NB4 (cell line): ENCODE measurements around a stretch of chr4.

DNA sequence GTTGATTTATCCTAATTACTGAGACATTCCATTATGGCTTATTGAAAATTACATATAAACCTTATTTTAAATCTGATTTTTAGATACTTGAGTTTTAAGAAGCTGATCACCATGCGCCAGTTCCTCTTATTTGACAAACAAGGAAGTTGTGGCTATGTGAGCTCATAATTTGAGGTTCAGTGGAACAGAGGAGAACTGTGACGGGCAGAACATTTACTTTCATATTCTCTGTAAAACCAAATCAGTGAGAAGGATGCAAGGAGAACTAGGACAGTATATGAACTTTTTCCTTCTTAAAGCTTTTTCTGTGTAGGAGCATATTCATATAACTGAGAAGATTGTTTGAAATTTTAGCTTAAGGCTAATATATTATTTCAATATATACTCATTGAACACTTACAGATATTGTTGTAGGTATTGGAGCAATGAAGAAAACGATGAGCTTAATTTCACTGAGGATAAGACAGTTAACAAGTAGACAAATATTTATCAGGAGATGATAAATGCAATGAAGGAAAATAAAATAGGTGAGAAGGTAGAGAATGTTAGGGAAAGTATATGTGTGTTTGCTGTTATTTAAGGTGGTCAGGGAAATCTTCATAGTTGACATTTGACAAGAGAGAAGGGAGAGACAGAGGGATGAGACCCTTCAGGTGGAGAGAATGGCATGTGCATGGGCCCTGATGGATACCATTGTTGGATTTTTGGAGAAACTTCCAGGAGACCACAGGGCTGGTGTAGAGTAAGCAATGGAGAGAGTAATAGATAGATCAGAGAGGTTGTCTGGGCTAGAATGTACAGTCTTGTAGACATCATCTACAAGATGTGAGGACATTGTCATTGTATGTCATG lies 25.5 kb downstream of the STIM2 start:
- RRBS = no CpG with 5 or more reads among the region's 3 CpGs

- RRBS = no CpG with 5 or more reads among the region's 3 CpGs
Measured at GRCh38 chr4:26992573-26993164, 132.0 kb downstream of the STIM2 start.

DNA sequence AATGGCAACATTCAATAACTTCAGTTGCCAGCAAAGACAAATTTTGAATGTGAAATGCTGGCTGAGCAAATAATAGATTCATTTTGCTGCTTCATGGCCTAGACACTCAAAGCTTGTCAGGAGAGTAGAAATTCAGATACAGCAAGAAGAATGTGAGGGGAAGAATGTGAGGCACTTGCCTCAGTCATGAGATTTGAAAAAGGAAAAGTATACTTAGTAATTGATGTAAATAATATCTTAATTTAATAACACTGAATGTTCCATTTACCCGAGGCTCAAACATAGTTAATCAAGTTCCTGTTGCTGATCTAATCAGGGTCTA lies 308.9 kb upstream of the PCDH7 start:
- RRBS = no CpG with 5 or more reads among the region's 1 CpG

DNA sequence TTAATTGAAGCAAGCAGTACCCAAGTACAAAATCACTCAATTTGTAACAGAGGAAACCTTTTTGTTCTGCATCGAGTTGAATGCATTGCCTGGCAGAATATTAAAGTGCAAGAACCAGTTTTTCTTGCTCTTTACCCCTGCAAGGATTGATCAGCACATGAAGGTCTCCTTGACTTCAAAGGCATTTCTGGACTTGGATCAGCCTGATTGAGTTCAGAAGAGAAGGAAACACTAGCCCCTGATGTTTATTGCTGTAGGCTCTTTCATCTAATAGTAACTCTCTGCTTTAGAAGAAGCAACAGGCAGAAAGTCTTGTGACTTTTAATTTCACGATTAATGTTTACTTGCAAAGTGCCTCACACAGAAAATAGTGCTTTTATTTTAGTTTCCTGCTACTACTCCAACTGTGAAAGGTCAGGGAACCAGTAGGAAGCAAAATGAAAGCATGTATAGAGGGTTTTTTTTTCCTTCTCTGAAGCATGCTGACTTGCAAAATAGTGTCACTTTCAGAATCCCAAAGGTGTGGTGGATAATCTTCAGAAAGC lies 69.0 kb downstream of the PCDH7 start:
- RRBS = no CpG with 5 or more reads among the region's 2 CpGs

DNA sequence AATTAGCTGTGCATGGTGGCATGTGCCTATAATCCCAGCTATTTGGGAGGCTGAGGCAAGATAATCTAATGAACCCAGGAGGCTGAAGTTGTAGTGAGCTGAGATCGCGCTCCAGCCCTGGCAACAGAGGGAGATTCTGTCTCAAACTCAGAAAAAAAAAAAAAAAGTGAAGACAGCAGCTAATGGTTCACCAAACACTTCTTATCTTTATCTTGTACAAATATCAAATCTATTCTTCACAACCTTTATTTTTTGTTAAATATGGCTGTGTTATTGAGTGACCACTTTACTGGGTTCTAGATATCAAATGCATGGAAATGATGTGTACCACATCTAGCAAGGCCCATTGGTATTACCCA lies 2470.0 kb downstream of the ARAP2 start:
- RRBS = no CpG with 5 or more reads among the region's 2 CpGs

DNA sequence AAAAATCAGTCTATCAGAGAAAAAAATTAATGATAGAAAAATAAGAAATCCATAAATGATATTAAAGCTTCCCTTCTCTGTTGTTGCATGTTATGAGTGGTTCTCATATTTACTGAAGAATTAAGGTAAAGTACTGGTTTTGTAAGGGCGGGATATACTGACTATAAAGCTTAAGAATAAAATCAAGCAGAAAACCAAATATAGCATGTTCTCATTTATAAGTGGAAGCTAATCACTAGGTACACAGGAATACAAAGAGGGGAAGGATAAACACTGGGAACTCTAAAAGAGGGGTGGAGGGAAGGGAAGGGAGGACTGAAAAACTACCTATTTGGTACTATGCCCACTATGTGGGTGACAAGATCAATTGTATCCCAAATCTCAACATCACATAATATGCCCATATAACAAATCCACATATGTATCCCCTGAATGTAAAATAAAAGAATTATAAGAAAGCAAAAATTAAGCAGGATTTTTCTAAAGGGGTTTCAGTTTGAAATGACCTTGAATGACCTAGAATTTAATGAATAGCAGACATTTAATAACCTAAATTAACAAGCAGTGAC lies 1808.2 kb downstream of the ARAP2 start:
- RRBS = no CpG with 5 or more reads among the region's 1 CpG

- RRBS = no CpG with 5 or more reads among the region's 2 CpGs
Measured at GRCh38 chr4:36075474-36076043, 168.8 kb downstream of the ARAP2 start.

- RRBS = no CpG with 5 or more reads among the region's 7 CpGs
Measured at GRCh38 chr4:36322723-36323474, 41.5 kb downstream of the DTHD1 start.

- RRBS = no CpG with 5 or more reads among the region's 1 CpG
Measured at GRCh38 chr4:37431449-37431731, 22.3 kb upstream of the C4orf19 start.

- RRBS = no CpG with 5 or more reads among the region's 8 CpGs
Measured at GRCh38 chr4:37441684-37442126, 12.0 kb upstream of the C4orf19 start.

DNA sequence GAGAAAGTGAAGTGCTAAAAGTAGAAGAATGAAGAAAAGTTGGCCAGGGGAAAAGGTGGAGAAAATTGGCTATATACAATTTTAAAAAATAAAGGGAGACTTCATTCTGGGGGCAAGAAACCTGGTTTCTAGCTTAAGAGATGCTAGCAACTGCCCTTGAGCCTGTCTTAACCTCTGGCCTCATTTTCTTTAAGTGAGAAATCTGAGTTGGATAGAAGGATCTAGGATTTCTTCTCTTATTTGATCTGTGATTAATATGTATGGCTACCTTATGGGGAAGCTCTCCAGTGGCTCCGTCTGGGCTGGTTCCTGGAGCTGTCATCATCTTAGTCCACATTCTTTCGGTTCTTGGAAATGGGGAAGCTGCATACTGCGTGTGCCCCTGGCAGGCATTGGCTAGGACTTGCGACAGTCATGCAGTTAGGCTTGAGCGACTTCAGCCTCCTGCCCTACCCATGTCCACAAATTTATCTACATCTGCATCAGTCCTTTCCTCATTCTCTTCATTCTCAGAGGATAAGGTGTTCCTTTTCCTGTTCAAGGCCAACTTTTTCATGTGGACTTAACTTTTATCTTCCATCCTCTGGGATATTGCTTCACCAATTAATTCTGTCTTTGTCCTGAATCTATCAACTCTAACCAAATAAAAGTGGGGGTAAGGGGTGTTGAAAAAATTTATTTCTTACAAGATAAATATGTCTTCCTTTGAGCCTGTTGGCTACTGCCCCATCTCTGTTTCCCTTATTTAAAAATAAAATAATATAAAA lies 18.2 kb downstream of the C4orf19 start:
- RRBS = no CpG with 5 or more reads among the region's 5 CpGs

DNA sequence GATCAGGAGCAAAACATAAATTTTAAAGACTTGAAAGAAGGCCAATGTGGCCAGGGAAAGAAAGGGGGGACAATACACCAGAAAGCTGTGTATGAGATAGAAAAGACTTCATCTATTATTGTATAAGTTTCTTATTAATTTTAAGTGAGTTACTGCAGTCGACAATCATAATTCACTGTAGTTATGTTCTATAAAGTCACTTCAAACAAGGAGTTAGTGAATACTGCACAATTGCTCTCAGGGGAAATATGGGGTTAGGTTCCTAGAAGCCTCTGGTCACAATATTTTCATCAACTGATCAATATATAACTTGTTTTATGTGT lies 107.7 kb downstream of the C4orf19 start:
- RRBS = no CpG with 5 or more reads among the region's 1 CpG

GRCh38 chr4:37584500-37585376 lies 101.4 kb downstream of the RELL1 start:
- RRBS = no CpG with 5 or more reads among the region's 10 CpGs

DNA sequence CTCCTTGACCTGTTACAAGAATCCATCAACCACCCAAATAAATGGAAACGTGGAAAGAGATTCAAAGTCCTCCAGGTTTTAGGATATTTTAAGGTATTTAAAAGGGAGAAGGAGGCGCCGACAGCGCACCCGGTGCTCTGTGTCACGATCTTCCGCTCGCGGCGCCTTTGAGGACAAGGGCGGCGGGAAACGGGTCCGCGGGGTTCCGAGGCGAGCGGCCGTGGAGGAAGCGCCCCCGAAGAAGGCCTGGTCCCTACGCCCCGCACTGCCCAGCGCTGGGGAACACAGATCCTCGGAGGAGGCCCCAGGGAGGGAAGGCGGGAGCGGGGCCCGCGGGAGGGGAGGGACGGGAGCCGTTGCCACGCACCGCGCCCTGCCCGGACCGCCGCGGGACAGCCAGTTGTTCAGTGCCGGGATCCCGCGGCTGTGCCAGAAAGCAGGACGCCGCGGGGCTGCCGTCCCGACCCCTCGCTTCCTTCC lies 471 bp downstream of the RELL1 start:
- RRBS = under 1% methylated on average over 8 of the region's 47 CpGs

- RRBS = no CpG with 5 or more reads among the region's 6 CpGs
Measured at GRCh38 chr4:37733099-37733770, 47.1 kb upstream of the RELL1 start.

- RRBS = under 1% methylated on average over 16 of the region's 89 CpGs
Measured at GRCh38 chr4:37976890-37977744, 16.9 kb downstream of the PTTG2 start.

GRCh38 chr4:38279373-38280089 lies 319.3 kb downstream of the PTTG2 start:
- RRBS = no CpG with 5 or more reads among the region's 7 CpGs

- RRBS = no CpG with 5 or more reads among the region's 6 CpGs
Measured at GRCh38 chr4:38509512-38509890, 154.5 kb upstream of the KLF3 start.

- RRBS = under 1% methylated on average over 26 of the region's 27 CpGs
Measured at GRCh38 chr4:38663339-38663541, 759 bp upstream of the KLF3 start.

DNA sequence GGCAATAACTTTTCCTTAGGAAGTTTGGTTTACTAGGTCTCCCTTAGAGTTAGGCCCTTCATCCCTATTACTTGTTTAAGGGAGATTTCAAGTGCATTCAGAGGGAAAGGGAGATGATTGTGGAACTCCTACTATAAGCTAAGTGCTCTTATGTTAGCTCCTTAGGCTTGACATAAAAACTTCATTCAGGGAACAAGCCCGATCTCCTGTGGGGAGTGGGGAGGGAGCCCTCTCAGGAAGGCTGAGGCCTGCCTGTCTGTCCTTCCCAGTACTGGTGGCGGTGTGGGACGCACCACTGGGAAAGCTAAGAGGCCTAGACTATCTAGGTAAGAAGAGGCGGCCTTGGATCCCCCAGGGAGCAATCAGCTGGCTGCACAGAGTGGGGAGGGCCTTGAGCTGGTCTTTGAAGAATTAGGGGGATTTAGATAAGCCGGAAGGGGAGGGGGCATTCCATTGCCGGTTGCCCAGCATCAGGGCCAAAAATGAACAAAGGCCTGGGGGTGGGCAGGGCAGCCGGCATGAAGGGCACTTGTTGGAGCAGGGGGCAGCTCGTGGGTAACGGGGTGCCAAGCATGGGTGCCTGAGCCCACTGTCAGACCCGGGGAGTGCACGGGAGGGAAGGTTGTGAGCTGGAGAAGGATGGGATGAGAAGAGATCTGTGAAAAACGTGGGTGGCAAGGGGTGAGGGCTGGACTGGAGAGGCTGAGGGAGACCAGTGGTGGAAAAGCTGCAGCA lies 8.3 kb downstream of the KLF3 start:
- RRBS = 96% methylated on average over 3 of the region's 12 CpGs